Frontal cortex (tissue), 2 donors: ENCODE measurements around a stretch of chr11.

- RAMPAGE, long total RNA = no peak
Measured at GRCh38 chr11:116871287-116871726, 33.9 kb upstream of the APOA1 start.

DNA sequence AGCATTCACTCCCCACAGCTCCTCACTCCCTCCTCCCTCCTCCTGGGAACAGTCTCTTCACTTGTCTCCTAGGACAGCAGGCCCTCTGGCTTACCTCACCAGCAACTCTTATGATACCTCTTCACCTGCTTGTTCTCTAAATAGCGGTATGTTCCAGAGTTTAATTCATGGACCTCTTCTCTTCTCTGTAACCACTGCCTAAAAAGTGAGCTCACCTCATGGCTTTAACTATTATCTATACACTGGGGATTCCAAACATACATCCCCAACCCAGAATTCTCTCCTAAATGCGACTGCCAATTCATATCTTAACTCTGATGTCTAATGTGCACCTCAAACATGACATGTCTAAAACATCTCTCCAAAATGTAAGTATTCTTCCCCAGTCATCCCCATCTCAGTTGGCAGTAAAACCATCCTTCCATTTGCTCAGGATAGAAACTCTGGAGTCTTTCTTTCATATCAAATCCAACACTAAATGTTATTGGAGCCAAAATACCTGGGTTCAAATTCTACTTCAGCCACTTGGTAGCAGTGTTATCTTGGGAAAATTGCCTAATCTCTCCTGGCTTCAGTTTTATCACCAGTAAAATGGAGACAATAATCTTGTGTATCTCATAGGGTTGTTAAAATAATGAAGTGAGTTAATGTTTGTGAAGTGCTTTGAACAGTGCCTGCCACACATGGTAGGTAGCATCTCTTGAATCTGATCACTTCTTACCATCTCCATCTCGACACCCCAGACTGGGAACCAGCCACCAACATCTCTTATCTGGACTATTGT lies 56.8 kb upstream of the APOA1 start:
- RAMPAGE, long total RNA = no peak

GRCh38 chr11:116894936-116895637 lies 57.7 kb upstream of the APOA1 start:
- RAMPAGE, long total RNA = no peak

DNA sequence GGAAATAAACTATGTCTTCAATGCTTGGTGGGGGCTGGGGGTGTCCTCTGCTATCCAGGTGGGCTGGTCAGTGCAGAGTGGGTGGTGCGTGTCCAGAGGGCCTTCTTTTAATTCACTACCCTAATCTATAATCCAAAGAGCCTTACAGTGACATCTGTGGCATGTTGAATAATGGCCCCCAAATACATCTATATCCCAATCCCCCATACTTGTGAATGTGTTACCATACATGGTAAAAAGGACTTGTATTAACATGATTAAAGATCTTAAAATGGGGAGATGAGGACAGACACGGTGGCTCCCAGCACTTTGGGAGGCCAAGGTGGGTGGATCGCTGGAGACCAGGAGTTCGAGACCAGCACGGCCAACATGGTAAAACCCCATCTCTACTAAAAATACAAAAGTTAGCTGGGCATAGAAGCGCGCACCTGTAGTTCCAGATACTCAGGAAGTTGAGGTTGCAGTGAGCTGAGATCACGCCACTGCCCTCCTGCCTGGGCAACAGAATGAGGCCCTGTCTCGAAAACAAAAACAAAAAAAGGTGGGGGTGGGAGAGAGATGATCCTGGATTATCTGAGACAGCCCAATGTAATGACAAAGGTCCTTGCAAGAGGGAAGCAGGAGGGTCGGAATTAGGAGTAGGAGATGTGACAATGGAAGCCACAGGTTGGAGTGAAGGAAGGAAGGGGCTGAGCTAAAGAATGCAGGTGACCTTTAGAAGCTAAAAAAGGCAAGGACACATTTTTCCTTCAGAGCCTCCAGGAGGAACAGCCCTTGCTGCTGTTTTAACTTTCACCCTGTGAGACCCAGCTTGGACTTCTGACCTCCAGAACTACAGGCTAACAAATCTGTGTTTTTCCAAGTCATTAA lies 87.5 kb upstream of the APOA1 start:
- RAMPAGE, long total RNA = no peak

DNA sequence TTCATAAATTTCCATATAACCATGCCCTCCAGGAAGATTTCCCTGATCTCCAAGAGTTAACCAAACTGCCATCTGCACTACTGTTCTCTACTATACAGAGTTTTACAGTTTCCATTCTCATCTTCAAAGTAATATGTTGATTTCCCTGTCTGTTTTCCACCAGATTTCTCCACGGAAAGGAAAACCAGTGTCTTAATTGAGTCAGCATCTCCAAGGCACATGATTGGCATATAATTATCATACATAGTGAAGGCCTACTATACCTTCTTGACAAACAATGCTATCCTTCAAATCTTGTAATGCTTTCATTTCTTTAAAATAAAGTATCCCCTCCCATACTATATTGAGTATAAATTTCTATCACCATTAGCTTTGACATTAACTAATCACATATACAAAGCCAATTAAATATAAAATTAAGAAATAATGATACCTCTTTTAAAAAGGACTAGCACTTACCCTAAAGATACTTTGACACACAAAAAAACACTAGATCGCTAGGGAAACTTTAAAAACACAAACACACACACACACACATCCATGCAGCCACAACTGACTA lies 115.2 kb upstream of the APOA1 start:
- RAMPAGE, long total RNA = no peak

- RAMPAGE, long total RNA = no peak
Measured at GRCh38 chr11:117049511-117049812, 48.8 kb downstream of the SIK3 start.

- RAMPAGE, long total RNA = no peak
Measured at GRCh38 chr11:117066506-117066803, 31.8 kb downstream of the SIK3 start.

- RAMPAGE, long total RNA = no peak
Measured at GRCh38 chr11:117076893-117078189, 20.9 kb downstream of the SIK3 start.

DNA sequence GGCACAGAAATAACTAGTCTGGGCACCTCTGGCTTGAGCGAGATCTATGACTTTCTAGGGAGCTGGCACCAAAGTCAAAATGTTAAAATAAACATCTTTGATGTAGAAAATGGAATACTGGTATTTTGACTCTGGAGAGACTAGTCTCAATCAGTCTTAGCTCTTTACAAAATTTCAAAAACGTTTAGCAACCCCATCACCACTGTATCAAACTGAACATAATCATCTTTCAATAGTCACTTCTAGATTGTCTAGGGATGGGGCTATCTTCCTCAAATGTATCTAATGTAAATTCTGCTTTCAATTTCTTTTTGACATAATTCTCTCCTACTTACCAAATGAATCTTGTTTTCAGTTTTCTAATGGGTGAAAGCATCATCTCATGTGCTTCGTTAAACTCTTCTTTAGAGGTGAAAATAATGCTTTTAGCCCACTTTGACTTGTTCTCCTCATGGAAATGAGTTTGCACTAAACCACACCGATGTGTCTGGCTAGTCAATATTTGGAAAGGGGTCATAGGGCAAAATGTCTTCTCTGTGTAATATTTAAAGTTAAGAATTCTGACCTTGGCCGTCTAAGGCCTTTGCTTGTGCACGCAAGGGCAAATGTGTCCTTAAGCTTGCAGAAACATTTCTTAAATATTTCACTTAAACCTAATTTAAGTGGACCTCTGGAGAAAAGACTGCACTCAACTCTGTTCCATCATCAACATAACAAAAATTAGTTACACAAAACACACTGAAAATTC lies 5.2 kb downstream of the SIK3 start:
- RAMPAGE, long total RNA = no peak

- RAMPAGE, long total RNA = no peak
Measured at GRCh38 chr11:117096346-117097064, 1.7 kb downstream of the SIK3 start.

- RAMPAGE, long total RNA = no peak
Measured at GRCh38 chr11:117171820-117172256, 6.7 kb upstream of the SIDT2 start.

- RAMPAGE, long total RNA = no peak
Measured at GRCh38 chr11:117189440-117190113, 9.6 kb upstream of the TAGLN start.

DNA sequence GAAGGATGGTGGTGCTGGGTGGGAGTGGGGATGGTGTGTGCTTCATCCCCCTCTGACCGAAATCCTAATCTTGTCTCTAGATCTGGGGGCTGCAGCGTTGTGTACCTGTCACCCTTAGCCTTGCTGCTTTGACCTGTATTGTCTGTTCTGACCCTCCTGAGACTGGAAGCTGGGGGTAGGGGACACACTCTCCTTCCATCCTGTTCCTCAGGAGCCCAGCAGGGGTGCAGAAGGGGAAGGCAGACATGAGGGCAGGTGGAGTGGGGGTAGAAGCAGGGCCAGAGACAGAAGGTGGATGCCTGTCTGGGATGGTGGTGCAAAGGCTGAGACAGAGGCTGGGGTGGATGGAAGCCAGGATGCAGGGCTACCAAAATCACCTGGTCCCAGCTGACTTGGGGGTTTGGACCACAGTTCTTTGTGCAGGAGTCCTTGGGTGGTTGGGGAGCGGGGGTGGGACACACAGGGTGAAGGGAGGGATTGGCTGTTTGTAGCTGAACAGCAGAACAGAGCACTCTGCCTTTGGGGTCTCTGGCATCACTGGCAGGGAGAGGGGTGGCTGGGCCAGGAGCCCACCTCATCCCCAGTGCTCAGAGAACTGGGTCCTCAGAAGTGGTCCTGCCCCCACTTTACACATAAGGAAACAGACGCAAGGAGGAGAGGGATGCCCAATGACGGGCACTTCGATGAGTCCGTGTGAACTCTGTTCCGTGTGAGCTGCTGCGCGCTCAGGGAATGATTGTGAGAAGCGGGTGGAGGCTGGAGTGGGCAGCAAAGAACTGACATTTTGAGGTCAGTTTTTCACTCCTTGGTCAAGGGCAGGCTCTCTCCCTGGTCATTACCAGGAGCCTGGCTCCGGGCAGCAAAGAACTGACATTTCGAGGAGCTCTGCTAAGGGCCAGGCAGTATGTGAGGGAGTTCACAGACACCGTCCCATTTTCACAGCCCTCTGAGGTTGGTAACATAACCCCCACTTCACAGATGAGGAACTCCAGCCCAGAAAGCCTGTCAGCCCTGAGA lies 1.8 kb downstream of the TAGLN start:
- RAMPAGE, long total RNA = no peak

GRCh38 chr11:117220495-117220973 lies 11.3 kb downstream of the PCSK7 start:
- RAMPAGE, long total RNA = no peak

DNA sequence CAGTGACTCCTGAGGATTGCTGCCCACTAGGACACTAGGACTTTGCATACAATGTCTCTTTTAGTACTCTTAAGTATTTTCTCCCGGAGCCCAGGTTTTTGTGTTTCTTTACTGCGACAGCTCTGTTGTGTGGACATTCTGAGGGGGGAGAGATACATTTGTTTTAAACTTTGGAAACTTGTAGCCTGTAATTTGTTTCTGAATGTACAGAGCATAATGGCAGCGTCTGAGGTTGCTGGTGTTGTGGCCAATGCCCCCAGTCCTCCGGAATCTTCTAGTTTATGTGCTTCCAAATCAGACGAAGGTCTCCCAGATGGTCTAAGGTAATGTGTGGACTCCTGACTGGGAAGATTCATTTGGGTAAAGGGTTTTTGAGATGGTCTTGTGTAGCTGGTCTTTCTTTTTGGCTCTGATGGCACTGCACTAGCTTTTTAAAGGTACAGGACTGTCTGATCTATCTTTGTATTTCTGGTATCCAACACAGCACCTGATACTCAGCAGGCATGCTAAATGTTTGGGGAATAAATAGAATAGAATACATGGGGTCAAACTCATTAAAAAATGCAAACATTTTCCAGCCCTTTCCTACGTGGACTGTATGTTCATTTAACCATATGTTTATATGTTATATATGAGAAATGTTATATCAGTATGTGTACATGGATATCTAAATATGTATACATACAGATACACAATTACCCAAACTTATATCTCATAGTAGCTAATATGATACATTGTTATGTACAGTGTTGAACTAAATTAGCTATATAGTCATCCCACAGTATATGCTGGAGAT lies 1.8 kb downstream of the RNF214 start:
- RAMPAGE, long total RNA = no peak

DNA sequence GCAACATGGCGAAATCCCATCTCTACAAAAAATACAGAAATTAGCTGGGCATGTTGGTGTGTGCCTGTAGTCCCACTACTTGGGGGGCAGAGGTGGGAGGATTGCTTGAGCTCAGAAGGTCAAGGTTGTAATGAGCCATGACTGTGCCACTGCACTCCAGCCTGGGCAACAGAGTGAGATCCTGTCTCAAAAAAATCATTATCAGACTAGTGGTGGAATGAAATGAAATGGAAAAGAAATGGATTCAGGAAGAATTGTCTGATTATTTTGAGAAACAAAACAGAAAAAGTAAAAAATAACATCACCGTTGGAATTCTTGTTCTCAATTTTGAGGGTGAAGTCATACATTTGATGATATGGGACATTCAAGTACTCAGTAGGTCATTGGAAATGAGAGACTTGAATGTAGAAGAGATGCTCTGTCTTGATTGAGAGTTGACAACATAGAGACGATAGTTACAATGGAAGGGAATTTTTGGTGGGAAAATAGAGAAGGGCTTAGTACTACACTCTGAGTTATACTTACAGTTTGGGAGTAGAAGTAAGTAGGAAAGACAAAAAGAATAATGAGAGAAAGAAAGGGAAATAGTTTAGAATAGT lies 24.8 kb downstream of the RNF214 start:
- RAMPAGE, long total RNA = no peak

GRCh38 chr11:117286616-117287118 lies 29.4 kb downstream of the BACE1 start:
- RAMPAGE, long total RNA = no peak

DNA sequence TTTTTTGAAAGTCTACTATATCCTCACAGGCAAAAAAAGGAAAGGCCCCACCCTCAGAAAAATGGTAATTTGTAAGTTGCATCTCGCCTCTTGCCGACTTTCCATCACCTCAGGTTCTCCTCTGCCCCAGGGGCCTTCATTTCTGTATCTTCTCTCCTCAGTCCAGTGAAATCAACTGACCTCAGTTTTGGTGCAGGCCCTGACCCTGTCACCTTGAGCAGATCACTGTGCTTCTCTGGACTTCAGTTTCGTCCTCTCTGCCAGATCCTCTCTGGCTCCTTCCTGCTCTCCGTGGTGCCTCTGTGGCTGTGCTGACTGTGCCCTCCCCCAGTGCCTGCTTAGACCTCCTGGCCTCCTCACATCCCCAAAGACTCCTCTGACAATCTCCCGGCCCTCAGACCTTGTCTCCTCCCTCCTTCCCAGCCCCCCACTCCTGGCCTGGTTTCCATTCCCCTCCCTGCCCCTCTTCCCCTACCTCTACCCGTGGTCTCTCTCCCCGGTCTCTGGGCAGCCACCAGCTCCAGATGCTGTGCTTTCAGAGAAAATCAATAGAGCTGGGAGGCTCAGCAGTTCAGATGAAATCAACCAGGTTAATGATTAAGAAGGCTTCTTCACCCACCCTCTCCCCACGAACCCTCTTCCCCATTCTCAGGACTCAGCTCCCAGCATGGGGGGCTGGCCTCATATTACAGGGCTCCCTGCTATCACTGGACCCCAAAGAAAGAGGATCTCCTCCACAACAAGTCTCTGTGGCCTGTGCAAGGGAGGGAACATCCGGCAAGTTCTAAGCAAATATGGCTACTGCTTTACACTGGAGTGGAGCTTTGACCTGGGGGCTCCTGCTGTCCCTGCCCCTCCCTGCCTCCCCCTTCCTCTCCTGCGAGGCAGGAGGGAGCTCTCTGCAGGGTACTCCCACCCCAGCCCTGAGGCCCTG lies 16.6 kb downstream of the BACE1 start:
- RAMPAGE, long total RNA = no peak

DNA sequence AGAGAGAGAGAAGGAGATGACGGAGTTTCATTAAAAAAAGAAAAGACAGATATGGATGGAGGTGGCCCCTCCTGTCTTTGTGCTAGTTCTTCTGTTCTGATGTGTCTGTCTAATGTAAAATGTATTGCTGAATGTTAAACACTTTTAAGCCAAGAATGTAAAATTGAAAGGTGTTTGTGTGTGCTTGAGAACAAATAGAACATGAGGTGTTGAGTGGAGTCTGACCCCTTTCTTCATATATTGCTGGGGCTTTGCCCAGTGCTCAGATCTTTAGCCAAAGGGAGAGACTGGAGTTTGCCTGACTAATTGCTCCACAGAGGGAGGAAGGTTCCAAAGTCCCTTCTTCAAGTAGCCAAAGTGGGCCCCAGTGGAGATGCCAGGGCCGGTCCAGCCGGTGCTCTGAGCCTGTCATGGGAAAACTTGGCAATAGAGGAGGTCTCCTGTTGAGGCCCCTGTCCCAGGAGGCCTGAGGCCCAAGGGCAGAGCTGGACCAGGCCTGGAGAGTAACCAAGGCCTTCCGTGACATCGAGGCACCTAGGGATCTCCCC lies 112.4 kb downstream of the DSCAML1 start:
- RAMPAGE, long total RNA = no peak

GRCh38 chr11:117815180-117816016 lies 9.1 kb downstream of the FXYD2 start:
- RAMPAGE, long total RNA = no peak